ENCODE measurements around the gene MGAT1.

DNA sequence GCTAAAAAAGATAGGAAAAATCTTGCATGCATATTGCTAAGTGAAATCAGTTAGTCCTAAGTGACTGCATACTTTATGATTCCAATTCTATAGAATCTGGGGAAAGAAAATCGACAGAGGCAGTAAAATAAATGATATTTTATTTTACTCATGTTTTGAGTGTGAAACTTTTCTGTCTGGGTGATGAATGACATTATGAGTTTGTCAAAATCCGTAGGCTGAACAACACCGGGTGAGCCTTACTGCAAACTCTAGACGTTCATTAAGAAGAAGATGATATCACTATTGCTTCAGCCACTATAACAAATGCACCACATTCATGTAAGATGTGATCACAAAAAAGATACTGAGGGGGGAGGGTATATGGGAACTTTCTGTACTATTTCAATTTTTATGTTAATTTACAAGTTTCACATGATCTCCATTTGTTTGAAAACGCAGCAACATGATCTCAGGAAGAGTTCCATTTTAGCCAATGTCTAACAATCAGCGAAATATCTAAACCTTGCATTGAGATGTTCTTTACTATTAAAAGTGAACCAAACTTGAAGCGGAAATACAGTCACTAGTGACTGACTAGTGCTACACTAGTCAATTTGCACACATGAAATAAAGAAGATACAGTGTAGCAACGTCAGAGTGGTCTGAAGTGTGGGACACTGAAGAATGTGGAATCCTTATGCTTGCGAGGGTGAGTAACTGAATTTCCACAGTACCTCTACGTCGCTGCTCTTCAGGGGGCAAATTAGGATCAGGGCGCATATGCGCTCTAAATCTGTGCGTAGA is 39.4 kb upstream of the FLT4 start:
- PRO-cap, result no peak

- PRO-cap, result no peak
Measured at GRCh38 chr5:180791178-180791861, 11.3 kb downstream of the MGAT1 start.

GRCh38 chr5:180802650-180803545 is at the start of gene MGAT1:
MGAT1 (minus strand) TSS chr5:180802806.
- PRO-cap, result bidirectional peak, plus-strand start at chr5:180802953, minus-strand start at chr5:180802804

DNA sequence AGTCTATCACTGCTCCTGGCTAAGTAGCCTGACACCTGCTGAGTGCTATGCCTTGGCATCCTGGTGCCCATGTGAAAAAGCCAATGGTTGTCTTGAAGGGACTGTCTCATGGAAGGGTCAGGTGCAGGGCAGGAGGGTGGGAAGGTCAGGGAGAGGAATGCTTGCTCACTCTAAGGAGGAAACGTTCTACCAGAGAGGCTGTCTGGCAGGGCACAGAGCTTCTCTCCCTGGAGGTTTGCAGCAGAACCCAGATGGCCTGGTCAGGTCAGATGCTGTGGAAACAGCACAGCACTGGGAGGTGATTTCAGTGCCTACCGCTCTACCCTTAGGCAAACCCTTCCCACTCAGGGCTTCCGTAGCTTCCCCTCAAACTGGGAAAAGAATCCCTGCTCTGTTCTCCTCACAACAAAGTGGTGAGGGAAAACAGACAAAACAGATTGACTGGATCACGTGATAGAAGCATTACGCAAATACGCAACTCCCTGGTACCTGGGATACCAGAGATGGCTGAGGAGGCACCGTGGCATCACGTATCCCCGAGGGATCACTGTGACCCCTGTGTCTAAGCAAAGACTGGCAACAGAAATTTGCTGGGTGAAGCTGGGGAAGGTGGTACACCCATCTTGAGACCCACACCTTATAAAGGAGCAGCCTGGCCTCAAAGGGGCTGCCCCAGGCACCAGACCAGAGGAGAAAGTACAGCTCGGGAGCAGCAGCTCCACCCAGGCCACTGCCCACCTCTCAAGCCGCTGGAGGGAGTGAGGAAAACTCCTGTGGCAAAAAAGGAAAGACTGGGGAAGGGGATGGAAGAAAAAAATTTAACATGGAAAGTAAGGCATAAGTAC is 3.9 kb upstream of the MGAT1 start:
- PRO-cap, result no peak

DNA sequence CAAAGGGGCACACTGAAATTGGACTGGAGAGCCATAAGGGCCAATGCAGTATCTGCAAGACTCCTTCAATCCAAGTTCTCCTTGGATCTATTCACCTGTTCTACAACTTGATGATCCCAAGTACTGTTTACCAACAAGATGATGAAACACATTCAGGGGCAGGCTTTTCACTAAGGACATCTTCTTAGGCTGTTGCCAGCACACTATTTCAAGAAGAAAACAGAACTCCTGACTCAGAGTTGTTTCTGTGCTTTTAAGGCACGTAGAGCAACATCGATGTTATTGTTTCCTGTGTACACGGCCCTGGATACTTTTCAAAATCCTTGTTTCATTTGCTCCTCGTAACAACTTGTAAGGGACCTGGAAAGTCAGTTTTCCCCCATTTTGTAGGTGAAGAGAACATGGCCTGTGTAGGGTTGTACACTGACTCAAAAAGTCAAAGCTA is 5.1 kb upstream of the MGAT1 start:
- PRO-cap, result no peak

DNA sequence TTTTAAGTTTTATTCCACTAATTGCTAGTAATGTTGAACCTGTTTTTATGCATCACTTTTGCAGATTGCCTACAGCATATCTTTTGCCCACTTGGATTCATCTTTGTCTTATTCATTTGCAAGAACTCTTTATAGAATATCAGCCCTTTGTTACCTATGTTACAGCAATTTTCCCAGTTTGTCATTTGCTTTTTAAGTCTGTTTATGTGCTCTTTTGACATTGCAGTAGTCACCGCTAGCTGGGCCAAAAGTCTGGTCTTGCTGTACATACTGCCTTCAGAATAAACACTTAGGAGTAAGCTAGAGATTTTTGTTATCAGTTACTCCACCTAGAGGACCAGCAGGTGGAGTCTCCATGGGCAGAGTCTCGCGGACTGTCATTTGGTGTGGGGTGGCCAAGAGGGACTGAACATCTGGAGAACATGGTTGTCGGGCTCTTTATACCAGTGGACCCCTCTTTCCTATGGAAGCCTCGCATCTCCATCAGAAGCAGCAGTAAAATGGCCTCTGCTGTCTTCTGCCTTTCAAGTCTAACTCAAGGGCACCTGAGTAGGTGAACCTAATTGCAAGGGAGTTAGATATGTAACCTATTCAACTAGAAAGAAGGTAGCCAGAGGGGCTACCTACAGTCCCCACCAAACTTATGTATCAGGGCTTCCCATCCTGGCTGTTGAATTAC is 10.8 kb upstream of the MGAT1 start:
- PRO-cap, result no peak

GRCh38 chr5:180817780-180818288 is 15.2 kb upstream of the MGAT1 start:
- PRO-cap, result no peak

GRCh38 chr5:180824467-180825342 is 22.1 kb upstream of the MGAT1 start:
- PRO-cap, result no peak

DNA sequence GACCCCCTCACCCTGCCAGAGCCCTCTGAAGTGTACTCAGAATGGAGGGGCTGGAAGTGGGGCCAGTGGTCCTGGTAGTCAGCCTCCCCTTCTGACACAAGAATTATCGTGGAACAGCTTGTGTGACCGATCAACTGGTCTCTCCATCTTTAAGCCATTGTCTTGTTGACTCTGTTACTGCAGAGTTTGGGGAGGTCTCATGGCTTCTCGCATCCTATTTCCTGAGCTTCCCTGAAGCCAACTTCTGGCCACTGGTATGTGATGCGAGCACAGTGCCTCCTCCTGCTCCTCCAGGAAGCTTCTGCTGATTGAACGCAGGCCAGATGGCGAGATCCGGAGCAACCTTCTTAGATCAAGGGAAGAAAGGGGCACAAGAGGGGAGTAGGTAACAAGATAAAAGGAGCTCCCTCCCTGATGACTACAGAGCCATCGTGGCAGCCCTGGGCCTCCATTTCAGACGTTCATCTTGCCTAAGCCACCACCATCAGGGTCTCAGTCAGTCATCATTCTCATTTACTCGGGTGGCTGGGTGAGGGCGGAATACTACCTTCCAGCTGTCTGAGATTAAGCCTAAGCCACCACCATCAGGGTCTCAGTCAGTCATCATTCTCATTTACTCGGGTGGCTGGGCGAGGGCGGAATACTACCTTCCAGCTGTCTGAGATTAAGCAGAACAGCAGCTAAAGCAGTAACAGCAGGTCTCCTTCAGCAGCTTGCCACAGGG is 27.6 kb upstream of the MGAT1 start:
- PRO-cap, result no peak

DNA sequence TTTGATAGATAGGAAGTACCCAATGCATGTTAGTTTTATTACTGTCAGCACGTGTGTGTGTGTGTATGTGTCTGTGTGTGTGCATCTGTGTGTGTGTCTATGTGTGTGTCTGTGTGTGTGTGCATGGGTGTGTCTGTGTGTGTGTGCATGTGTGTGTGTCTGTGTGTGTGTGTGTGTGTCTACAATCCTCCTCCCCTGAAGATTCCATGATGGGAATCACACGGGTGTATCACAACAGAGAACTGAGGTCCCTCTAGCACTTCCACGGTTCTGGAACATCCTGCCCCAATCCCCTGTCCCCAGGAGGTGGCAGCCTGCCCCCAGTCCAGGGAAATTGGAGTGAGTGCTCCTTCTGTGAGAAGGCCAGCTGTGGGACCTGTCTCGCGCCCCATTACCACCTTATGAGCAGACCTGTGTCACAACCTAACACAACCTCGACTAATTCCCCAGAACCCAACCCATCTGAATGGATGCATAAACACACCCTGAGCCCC is 3.1 kb downstream of the BTNL9 start:
- PRO-cap, result no peak

- PRO-cap, result no peak
Measured at GRCh38 chr5:181189543-181190737, 15.1 kb downstream of the TRIM7 start.

GRCh38 chr5:181205660-181206433 is 851 bp upstream of the TRIM7 start:
- PRO-cap, result no peak

GRCh38 chr5:181216188-181216616 is 6.9 kb upstream of the TRIM41 start:
- PRO-cap, result no peak

DNA sequence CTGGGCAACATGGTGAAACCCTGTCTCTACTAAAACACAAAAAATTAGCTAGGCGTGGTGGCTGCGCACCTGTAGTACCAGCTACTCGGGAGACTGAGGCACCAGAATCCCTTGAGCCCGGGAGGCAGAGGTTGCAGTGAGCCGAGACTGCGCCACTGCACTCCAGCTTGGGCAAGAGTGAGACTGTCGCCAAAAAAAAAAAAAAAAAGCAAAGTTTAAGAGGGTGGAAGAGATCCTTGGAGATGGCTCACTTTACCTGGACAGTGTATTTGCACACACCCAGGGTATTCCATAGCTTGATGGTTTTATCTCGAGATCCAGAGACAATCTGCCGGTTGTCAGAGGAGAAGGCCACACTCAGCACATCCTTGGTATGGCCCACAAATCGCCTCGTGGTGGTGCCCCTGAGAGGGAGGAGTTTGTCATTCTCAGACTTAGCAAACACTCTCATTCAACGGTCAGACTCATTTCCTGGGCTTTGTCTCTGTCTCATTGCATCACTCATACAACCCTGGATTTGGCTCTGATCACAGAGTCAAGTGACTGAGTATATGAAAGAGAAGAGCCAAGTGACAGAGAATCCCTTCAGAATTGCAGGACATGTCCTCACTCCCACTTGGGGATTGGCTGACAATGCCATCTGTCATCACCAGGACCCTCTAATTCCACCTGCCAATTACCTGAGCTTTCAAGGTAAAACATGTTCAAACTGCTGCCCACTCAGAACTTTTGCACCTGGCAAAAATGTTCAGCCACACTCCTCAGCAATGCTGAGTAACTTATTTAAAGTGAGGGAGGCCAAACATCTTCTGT is 2.3 kb downstream of the RACK1 start:
- PRO-cap, result no peak

DNA sequence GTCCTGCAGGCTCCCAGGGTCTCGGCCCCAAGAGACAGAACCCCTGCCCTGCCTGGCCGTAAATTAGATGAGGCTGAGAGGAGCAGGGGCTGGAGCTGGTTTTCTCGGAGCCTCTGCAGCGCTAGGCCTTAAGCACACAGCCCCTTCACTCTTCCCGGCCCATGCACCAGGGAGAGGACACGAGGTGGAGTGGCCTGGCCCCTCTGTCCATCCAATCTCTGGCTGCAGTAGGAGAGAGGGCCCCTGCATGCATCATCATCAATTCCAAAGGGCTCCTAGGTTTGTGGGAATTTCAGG is 4.5 kb upstream of the TRIM52 start:
- PRO-cap, result no peak

DNA sequence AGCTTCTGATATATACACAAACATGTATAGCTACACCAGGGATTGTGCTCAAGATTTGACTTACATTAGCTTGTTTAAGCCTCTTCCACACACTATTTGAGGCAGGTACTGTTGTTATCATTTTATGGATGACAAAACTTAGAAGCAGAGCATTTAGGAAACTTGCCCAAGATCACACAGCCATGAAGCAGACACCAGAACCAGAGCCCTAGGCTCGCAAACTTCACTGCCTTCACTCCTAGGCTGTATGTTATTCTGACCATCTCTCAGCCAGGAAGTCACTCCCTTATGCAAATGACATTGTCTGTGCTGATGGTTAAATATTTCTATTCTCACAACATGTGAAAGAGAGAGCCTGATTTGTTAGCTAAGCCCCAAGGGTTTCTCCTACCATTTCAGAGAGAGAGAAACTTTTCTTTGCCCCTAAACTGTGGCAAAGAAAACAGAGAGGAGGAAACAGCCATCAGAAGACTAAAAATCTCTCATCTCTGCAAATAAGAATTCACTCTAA is 26.4 kb upstream of the TRIM52 start:
- PRO-cap, result no peak